Bronchus fibroblast of lung (primary cell): ENCODE measurements around a stretch of chr18.

- RAMPAGE, long total RNA, result no peak
Observed at GRCh38 chr18:79911110-79911771, 40.2 kb downstream of the SLC66A2 start.

GRCh38 chr18:79915191-79916241, 35.9 kb downstream of the SLC66A2 start:
- RAMPAGE, long total RNA, result no peak

DNA sequence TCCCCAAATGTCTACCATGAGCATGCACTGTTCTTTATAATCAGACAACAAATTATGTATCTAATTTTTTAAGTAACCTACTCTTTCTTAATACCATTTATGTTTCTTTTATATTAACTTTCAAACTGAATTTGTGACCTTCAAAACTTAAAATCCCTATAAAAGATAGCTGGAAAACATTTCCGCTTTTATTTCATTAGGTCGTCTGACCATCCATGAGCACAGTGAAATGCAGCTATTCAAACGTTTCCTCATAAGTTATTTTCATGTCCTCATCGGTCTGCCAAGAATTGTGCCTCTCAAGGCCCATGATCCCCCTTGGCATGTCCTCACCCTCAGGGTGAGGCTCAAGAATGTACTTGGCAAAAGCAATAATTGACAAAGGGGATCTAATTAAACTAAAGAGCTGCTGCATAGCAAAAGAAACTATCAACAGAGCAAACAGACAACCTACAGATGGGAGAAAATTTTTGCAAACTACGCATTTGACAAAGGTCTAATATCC, 12.4 kb downstream of the SLC66A2 start:
- RAMPAGE, long total RNA, result no peak

DNA sequence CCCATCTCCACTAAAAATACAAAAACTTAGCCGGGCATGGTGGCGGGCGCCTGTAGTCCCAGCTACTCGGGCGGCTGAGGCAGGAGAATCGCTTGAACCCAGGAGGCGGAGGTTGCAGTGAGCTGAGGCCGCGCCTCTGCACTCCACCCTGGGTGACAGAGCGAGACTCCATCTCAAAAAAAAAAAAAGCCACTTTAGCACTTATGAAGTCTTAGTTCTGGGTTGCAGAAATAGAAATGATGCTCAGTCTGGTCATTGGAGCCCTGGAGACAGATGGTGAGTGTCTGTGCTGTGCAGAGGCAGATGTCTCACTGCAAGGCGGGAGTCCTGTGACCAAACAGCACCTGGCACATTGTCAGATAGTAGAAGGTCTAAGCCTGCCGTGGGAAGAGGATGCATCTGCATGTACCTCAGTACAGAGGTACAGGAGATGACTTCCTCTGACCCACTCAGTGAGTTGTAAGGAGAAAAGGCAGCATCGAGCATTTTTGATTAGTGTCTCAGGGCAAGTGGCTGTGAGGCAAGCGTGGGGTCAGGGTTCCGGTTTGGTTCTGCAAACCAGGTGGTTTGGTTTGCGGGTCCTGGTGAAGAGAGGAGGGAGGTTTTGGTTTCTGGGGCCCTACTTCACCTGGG, 3.6 kb downstream of the RBFA start:
- RAMPAGE, long total RNA, result no peak

- RAMPAGE, long total RNA, result no peak
Observed at GRCh38 chr18:80183186-80183788, 64.0 kb downstream of the PARD6G start.

DNA sequence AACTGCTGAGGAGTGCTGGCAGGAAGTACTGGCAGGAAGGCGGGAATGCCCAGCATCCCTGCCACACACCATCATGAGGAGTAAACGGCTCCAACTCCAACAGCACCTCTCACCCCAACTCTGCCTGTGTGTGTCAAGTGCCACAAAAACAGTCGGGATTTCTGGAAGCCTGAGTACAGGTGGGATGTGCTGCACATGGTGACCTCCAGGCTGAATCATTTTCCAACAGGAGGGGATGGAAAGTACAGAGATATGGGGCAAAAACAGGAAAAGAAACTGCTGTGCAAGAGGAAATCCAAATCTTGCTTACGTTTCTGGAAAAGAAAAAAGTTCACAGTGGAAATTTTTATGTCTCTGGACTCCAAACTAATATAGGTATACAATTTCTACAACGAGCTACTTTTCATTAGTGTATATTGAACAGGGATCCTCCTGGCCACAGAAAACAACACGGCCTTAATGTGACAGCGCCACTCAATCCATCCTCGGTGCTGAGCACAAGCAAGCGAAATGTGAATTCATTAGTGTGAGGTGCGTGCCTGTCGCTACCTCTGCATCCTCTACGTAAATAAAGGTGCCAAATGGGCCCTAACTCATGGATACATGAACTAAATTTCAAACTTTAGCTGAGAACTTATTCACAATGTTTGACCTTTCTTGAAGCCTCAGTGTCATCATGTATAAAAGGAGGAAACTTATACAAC, 53.4 kb downstream of the PARD6G start:
- RAMPAGE, long total RNA, result no peak

GRCh38 chr18:80246085-80246798, 1.1 kb downstream of the PARD6G start:
- RAMPAGE, long total RNA, result no peak